Kidney (tissue), 2 donors: ENCODE measurements around a stretch of chr20.

GRCh38 chr20:62369348-62369991 lies 2.4 kb upstream of the LAMA5 start:
- PRO-cap: no peak
- RRBS: no CpG with 5 or more reads among the region's 14 CpGs

- PRO-cap: no peak
- RRBS: 56% methylated on average over 2 of the region's 12 CpGs
Observed at GRCh38 chr20:62372252-62372709, 5.2 kb upstream of the LAMA5 start.

DNA sequence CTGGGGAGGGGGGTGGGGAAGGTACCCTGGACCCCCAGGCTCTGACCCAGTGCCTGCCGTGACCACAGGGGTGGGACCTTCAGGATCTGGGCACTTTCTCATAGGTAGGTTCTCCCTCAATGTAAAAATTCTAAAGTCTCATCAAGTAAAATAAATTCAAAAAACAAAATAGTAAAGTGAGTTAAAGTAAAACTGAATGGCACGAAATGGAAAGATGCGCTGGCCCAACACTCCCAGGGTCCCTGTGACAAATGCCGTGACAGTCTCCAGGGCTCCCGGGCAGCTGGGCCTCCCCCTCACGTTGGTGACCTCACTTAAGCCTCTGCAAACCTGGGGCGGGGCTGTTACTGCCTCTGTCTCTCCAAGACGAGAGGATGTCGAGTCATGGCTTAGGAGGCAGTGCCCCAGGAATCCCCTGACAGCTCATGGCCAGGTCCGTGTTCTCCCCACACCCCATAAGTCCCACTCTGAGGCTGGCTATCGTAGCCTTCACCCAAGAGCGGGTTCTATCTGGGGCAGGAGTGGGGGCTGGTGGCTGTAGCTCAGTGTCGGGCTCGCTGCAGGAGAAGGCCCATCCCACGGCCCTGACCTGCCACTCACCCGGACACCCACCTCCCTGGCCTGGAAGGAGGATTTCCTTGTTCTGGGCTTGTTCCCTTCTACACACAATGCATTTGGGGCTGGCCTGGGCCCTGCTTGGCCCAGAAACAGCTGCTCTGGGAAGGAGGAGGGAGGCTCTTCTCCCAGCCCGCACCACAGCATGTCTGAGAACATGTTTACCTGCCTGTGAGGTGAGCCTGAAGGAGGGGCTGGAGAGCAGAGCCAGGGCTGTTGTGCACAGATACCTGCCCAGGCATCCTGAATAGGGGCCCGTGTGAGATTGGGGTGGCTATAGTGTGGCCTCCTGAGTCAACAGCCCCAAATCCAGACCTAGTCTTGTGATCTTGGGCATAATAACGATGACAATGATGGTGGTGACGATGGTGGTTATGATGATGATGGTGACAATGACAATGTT lies 5.6 kb upstream of the RPS21 start:
- PRO-cap: no peak
- RRBS: no CpG with 5 or more reads among the region's 20 CpGs

GRCh38 chr20:62389146-62389884 lies 2.4 kb downstream of the RPS21 start:
- PRO-cap: no peak
- RRBS: no CpG with 5 or more reads among the region's 8 CpGs

GRCh38 chr20:62494598-62495057 lies 18.8 kb upstream of the GATA5 start:
- PRO-cap: no peak
- RRBS: 70% methylated on average over 2 of the region's 8 CpGs

DNA sequence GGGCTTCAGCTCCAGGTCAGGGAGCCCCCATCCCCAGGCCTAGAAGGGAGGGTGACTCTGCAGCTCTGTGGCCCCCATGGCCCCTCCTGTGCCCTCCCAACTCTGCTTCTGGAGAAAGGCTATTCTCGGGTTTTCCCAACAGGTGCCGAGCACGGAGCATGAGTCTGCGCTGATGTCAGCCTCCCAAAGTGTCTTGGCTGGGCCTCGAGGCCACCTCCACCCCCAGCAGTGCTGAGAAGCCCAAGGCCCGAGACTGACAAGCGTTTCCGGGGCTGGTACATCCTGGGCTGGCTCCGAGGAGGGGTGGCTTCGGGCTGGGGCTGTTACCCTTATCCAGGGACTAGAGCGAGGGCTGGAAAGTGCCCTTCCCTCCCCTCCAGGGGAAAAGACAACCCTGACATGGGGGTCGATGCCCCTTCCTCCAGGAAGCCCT lies 60.2 kb upstream of the GATA5 start:
- PRO-cap: no peak
- RRBS: no CpG with 5 or more reads among the region's 12 CpGs

- PRO-cap: no peak
- RRBS: 0% methylated on average over 5 of the region's 38 CpGs
Observed at GRCh38 chr20:62551329-62551828, 75.6 kb upstream of the GATA5 start.

DNA sequence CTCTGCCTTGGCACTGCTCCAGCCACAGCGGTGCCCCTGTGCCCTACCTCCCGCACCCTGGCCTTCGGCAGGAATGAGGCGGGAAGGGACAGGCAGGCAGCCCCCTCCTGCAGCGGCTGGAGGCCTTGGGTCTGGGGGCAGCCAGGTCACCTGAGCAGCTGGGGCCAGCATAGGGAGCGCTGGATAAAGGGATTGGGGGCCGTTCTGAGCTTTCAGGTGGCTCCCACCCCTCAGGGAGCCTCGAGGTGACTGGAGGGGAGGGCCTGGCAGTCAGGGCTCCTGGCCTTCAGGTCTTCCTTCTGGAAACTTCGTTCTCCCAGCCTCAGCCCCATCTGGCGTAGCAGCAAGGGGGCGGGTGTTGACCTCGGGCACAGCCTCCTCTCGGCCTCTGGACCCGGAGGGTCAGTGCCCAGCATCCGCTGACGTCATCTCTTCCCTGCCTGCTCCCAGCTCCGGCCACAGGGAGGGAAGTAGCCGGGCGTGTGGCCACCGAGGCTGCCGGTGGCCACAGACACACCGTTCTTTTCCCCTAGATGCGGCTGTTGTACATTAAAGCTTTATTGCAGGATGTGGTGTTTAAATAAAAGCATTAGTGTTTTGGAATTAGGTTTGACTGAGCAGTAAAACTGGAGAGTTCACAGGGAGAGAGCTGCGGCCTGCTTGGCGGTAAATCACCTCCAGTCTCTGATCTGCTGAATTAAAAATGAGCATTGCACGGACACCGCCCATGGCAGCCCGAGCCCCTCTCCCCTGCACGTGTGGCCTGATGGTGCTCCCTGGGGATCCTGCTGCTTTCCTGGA lies 80.0 kb upstream of the GATA5 start:
- PRO-cap: no peak
- RRBS: 36% methylated on average over 4 of the region's 29 CpGs

GRCh38 chr20:62618534-62619016 lies 23.7 kb upstream of the SLCO4A1 start:
- PRO-cap: no peak
- RRBS: no CpG with 5 or more reads among the region's 10 CpGs

DNA sequence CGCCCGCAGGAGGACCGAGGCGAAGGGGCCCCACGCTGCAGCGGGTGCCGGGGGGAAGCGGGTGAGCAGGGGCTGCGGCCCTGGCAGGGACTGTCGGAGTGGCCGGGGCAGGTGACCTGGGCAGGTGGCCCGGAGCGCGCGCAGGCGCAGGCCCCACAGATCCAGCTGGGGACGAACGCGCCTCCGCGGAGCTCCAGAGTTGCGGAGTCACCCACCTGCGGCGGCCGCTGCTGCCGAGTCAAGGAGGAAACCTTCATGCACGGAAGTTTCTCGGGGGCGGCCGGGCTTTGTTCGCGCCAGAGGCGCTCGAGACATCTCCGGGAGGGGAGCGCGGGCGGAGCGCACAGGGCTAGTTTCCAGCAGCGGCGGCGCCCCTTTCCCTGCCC lies 489 bp downstream of the SLCO4A1 start:
- PRO-cap: bidirectional peak, plus-strand start at position 158 of the sequence, minus-strand start at position 92 of the sequence
- RRBS: 1% methylated on average over 21 of the region's 42 CpGs

DNA sequence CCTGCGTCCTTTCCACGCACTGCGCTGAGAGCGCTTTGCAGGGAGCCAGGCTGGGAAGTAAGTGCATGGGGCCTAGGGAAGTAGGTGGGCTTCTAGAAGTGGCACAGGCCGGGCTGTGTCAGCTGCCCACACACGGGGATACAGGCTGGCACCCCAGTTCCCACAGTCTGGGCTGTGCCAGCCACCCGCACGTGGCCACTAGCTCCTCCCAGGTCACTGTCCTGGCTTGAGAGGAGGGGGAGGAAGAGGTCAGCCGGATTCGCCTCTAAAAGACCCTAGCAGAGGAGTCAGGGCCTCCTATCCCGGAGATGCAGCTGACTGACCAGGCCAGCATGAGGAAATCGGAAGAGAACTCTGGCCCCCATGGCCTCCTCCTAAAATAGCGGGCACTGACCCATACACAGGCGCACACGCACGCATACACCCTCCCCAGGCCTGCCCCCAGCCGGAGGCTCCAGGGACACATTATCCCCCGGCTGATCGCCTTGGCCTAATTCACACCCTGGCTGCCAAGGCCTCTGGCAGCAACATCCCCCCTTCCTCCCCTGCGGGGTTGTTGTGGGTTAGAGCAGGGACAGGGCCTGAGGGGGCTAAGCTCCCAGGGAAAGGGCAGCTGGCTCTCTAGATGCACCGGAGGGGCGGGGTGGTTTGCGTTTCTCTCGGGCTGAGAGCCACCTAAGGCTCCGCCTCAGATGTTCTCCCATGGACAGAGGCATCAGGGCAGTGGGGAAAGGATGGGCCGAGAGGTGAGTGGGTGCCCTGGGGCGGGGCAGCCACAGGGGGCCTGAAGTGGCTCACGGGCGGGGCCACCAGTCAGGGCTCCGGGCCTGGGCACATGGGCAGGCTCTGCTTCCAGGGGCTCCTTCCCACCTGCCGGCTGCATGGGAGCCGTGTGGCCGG lies 5.6 kb downstream of the SLCO4A1 start:
- PRO-cap: no peak
- RRBS: 84% methylated on average over 3 of the region's 33 CpGs

DNA sequence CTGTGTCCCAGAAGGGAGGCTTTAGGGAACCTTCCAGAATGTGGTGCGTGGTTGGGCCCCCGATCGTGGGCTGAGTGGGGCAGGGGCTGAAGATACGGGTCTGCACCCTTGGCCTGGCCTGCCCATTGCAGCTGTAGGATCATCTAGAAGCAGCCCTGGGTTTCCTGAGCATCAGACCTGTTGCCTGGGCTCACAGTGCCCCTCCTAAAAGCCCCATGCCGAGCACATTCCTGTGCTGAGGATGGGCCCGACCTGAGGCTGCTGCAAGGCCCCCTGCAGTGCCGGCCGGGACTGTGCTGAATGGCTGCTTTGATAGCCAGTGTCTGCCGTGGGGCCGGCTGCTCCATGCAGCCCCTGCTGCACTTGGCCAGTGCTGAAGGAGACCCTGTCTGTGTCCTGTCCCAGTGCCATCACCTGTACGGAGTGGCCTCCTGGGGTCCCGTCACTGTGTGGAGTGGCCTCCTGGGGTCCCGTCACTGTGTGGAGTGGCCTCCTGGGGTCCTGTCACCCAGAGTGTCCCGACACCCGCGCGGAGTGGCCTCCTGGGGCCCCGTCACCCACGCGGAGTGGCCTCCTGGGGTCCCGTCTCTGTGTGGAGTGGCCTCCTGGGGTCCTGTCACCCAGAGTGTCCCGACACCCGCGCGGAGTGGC lies 6.8 kb downstream of the COL9A3 start:
- PRO-cap: no peak
- RRBS: no CpG with 5 or more reads among the region's 25 CpGs

GRCh38 chr20:62858814-62859581 lies 2.6 kb downstream of the TCFL5 start:
- PRO-cap: no peak
- RRBS: no CpG with 5 or more reads among the region's 12 CpGs

GRCh38 chr20:62904891-62905437 lies 21.3 kb downstream of the DIDO1 start:
- PRO-cap: no peak
- RRBS: no CpG with 5 or more reads among the region's 12 CpGs

DNA sequence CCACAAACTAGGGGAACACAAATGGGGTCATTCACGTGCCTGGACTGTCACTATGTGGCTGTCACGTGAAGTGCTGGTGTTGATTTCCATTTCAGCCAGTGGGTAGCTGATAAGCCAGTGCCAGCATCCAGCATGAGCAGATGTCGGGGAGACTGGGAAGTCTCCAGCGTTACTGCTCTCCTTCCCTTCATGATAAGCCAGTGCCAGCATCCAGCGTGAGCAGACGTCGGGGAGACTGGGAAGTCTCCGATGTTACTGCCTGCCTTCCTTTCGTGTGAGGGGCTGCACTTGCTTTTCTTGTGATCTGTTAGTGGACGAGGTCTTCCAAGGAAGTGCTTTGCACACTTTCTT lies 5.5 kb upstream of the SLC17A9 start:
- PRO-cap: no peak
- RRBS: no CpG with 5 or more reads among the region's 10 CpGs

- PRO-cap: no peak
- RRBS: 46% methylated on average over 1 of the region's 6 CpGs
Observed at GRCh38 chr20:62954588-62954969, 2.1 kb downstream of the SLC17A9 start.

DNA sequence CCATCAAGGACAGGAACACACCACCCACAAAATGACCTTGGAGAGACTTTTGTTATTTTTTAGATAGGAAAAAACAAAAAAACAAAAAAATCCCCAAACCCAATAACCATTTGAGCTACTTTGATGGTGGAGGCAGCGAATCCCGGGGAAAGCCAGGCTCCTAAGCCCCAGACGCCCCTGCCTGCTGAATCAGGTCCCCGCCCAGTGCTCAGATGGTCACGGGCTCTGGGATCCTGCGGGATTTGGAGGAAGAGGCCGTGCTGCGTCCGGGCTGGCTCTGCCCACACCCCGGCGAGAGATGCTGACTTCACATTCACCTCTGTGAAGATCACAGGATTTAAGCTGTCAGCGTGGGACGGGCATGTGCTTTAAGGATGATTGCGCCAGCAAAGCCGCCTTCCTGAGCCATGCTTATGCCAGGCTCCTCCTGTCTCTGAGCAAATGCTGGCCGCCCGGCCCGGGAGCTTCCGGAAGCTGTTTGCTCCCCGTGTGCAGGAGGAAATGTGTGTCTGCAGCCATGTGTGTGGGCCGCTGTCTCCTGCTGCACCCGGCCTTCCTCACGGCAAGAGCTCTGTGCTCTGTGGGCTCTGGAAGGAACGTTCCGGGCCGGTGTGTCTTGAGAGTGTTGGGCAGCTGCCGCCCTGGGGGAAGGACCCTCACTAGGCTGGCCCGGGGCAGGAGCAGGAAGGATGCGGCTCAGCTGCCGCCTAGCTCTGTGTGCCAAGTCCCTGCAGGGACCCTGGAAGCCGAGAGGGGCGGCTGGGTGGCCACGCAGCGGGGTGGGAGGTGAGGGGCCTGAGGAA lies 18.8 kb upstream of the BHLHE23 start:
- PRO-cap: no peak
- RRBS: 25% methylated on average over 16 of the region's 34 CpGs

- PRO-cap: no peak
- RRBS: 12% methylated on average over 4 of the region's 25 CpGs
Observed at GRCh38 chr20:63029578-63030114, 22.9 kb upstream of the BHLHE23 start.

DNA sequence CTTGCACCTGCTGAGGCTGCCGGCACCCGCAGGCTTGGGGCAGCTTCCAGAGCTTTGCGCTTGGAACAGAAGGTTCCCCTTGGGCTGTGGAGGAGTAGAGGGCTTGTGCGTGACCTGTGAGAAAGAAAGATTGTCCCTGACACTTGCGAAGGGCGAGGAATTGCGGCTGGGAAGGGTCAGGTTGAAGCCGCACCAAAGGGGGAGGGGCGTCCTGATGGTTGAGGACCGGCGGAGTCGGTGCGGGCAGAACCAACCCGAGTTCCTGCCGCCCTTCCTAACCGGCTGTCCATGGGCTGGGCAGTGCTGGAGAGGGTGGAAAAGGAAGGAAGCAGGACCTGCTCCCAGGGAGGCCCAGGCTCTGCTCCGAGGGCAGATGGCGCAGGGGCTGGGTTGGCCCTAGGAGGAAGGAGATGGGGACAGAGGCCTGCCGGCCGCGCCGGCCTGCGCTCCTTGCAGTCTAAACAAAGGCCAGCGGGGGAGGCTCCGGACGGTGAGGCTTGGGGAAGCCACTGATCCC lies 39.6 kb downstream of the YTHDF1 start:
- PRO-cap: no peak
- RRBS: 8% methylated on average over 11 of the region's 26 CpGs

GRCh38 chr20:63202286-63203095 lies 13.4 kb downstream of the YTHDF1 start:
- PRO-cap: no peak
- RRBS: 98% methylated on average over 2 of the region's 36 CpGs